Cardiac muscle cell (in vitro differentiated cells and primary cell): ENCODE data around the gene DTWD1.

- RAMPAGE, long total RNA = no peak
- RRBS = 4% methylated on average over 16 of the region's 41 CpGs
Measured at GRCh38 chr15:48645205-48645586, 313 bp downstream of the FBN1 start.

DNA sequence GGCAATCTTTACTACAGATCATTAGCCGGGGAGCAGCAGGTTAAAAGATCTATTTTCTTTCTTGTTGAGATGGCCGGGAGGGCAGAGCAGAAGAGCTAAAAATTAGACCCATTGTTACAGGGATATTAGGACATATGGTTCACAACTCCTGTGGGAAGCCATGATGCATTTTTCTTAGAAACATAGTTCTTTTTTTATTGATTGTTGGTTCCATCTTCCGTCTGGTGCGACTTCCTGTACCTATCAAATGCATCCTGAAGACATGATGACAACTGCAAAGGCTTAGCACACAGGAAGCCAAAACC is 337 bp upstream of the SHC4 start:
- RAMPAGE, long total RNA = no peak
- RRBS = no CpG with 5 or more reads among the region's 4 CpGs

- RAMPAGE, long total RNA = no peak
- RRBS = no CpG with 5 or more reads among the region's 1 CpG
Measured at GRCh38 chr15:49240654-49241614, 70.9 kb downstream of the GALK2 start.

- RAMPAGE, long total RNA = no peak
- RRBS = no CpG with 5 or more reads among the region's 2 CpGs
Measured at GRCh38 chr15:49288231-49288862, 118.3 kb downstream of the GALK2 start.

DNA sequence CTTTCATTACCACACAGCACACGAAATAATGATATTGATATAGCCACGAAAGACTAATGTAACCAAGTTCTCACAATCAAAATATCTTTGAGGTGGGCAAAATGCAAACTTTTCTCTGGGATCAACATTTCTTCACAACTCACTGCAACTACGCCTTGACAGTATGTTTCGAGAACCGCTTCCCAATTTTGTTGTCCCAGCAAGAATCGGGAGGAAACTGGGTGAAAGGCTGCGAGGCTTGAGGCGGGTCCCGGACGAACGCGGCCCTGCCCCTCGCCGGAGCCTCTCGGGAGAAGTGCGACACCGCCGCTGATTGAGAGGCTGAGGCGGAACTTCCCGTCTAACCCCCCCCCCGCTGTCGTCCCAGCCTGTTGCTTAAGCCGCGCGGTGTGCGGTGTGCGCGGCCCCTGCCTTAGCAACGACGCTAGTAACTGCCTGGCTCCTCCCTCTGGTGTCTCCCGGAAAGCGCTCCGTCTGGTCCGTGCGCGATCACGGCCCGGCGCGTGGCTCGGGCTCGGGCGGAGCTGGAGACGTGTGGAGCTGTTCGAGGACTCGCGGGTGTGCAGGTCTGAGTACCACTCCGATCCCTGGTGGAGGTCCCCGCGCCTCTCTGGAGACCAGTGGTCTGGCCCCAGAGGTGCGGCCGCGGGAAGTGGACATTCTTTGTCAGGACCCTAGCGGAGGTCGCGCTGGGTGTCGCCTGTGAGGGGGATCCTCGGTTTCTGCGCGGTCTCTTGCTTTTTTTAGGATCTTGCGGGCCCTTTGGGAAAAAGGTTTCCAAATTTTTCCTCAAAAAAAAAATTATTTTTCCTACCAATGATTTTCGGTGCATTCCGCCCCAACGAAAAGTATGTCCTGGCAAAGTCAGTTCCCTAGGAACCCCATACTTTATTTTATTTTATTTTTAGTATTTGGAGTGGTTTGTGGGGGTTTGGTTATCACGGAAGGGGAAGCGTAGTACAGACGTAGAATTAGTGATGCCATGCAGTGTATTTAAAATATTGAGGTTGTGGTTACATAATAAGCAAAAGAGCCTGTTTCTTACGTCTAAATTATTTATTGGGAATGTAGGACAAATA is at the start of gene DTWD1:
DTWD1 (plus strand) TSS at position 492 of the 1,079 bp plus-strand sequence.
- RAMPAGE, long total RNA = start-site peak on the plus strand centred at position 514 of the sequence, 47 bp wide, 958 and 846 reads in 2 replicates
- RRBS = 1% methylated on average over 8 of the region's 68 CpGs

DNA sequence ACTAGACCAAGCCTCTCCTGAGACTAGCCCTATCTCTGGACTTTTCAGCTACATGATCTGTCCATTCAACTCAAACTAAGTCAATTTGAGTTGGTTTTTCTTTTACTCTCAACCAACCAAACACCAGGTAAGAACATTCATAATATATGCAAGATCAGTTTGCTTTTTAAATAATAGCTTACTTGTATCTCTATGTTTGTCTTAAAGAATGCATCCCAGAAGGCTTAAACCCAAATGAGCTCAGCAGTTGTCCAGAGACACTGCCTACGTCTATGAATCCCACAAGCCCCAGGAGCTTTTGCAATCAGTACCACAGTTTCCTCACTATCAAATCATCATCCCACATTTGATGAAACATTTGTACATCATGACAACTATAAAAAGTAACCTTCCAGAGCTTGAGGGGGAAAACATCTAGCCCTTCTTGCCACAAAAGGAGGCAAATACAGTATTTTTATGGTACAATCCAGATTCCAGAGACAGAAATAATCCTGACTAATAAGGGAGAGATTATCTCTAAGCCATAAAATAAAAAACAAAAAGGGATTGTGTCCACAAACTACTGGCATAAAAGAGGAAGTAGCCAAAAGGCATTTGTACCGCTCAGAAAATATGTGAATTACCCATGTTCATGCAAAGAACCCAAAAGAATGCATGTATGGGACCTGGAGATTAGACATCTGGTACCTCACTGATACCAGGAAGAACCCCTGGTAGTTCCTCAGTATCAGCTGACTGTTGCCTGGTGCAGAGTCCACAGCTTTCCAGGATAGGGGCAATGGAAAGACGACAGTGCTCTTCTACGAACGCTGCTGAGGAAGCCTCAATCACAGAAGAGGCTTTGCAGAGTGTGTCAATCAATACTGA is 63.6 kb downstream of the ATP8B4 start:
- RAMPAGE, long total RNA = no peak
- RRBS = no CpG with 5 or more reads among the region's 5 CpGs

DNA sequence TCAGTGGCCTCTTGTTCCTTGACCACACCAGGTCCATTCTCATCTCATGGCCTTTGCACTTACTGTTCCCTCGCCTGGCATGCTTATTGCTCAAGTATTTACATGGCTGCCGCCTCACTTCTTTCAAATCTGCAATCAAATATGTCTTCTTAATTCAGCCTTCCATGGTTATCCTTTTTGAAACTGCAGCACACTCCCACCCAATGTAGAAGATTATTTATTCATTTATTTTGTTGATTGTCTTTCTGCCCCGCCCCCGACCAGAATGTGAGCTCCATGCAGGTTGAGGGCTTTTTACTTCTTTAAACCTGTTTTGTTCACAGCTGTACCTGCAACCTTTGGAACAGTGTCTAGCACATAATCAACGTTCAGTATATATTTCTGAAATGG is 30.6 kb downstream of the ATP8B4 start:
- RAMPAGE, long total RNA = no peak
- RRBS = no CpG with 5 or more reads among the region's 5 CpGs

DNA sequence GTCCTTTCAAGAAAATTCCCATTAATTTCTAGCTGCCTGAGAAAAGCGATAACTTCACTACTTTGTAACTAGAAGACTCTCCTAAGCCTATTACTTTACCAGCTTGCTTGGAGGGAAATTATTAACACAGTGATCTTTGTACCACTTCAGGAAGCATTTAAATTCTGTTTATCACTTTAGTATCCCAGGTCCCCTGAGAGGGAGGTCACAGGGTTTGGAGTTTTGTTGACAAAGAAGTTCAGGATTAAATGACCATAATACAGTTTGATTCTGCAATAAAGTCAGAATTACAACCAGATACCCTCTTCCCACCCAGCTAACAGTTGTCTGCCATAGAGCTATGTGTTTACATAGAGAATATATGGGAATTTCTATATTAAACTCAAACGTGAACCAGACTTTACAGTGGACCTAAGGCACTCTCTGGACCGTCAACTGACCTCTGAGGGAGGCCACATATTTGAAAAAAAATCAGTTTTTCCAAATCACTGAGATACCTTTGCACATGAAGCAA is 3.0 kb downstream of the SLC27A2 start:
- RAMPAGE, long total RNA = no peak
- RRBS = no CpG with 5 or more reads among the region's 3 CpGs

DNA sequence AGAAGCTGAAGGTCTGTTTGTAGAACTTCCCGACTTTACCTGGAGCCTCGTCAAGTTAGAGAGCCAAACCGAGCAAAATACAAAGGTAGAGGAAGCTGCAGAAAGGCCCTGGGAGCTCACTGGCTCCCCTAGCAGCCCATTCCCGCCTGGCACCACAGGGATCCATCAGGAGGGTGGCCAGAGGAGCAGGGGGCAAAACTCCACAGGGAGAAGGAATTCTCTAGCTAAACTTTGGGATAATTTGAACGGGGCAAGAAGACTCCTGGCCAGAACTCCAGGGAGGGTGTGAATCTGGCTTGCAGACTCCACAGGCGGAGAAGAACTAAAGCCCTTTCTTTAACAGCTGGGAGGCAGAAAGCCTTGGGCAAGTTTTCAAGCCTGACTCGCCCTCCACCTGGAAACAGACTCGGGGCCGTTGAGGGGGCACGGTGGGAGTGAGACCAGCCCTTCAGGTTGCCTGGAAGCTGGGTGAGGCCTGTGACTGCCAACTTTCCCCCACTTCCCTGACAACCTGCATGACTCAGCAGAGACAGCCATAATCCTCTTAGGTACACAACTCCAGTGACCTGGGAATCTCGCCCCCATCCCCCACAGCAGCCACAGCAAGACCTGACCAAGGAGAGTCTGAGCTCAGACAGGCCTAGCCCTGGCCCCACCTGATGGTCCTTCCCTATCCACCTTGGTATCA is 28.5 kb downstream of the SLC27A2 start:
- RAMPAGE, long total RNA = no peak
- RRBS = no CpG with 5 or more reads among the region's 11 CpGs

- RAMPAGE, long total RNA = no peak
- RRBS = no CpG with 5 or more reads among the region's 2 CpGs
Measured at GRCh38 chr15:50340143-50340991, 14.6 kb downstream of the GABPB1 start.

- RAMPAGE, long total RNA = no peak
- RRBS = no CpG with 5 or more reads among the region's 4 CpGs
Measured at GRCh38 chr15:50343899-50344538, 11.0 kb downstream of the GABPB1 start.

- RAMPAGE, long total RNA = no peak
- RRBS = no CpG with 5 or more reads among the region's 2 CpGs
Measured at GRCh38 chr15:50353281-50353603, 1.8 kb downstream of the GABPB1 start.

DNA sequence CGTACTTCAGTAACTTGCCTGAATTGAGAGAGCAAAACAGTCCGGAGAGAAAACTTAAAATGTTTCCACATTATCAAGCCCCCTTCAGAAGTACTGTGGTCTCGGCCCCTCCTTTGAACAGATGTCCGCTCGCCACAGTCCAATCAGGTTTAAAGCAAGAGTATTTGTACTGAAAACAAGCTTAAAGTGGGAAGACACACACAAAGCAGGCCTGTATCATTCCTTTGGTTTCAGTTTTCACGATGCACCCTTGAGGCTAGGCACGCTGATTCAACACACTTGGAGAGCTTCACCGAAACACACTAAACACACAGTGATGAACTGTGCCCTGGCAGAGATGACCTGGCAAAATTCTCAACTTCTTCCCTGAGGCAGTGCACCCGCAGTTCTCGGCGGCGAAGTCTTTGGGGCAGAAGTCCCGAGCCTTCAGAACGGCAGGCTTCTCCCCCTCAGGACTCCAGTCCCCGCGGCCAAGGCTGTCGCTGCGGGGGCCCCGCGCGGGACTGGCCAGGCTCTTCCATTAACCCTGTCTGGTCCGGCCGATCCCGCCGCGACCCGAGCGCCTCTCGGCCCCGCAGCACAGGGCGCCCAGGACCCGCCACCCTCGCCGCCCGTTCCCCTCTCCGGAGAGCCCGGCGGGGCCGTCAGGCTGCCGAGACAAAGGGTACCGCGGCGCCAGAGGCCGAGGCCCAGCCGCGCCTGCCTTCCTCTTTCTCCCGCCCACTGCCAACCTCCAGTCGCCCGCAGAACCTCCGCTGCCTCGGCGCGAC is 953 bp downstream of the GABPB1 start:
- RAMPAGE, long total RNA = no peak
- RRBS = 2% methylated on average over 13 of the region's 53 CpGs

GRCh38 chr15:50716809-50717599 is 30.4 kb upstream of the TRPM7 start:
- RAMPAGE, long total RNA = no peak
- RRBS = no CpG with 5 or more reads among the region's 6 CpGs

GRCh38 chr15:51016677-51017275 is 77.9 kb downstream of the TNFAIP8L3 start:
- RAMPAGE, long total RNA = no peak
- RRBS = no CpG with 5 or more reads among the region's 1 CpG

- RAMPAGE, long total RNA = no peak
- RRBS = no CpG with 5 or more reads among the region's 7 CpGs
Measured at GRCh38 chr15:51075130-51075882, 19.4 kb downstream of the TNFAIP8L3 start.

DNA sequence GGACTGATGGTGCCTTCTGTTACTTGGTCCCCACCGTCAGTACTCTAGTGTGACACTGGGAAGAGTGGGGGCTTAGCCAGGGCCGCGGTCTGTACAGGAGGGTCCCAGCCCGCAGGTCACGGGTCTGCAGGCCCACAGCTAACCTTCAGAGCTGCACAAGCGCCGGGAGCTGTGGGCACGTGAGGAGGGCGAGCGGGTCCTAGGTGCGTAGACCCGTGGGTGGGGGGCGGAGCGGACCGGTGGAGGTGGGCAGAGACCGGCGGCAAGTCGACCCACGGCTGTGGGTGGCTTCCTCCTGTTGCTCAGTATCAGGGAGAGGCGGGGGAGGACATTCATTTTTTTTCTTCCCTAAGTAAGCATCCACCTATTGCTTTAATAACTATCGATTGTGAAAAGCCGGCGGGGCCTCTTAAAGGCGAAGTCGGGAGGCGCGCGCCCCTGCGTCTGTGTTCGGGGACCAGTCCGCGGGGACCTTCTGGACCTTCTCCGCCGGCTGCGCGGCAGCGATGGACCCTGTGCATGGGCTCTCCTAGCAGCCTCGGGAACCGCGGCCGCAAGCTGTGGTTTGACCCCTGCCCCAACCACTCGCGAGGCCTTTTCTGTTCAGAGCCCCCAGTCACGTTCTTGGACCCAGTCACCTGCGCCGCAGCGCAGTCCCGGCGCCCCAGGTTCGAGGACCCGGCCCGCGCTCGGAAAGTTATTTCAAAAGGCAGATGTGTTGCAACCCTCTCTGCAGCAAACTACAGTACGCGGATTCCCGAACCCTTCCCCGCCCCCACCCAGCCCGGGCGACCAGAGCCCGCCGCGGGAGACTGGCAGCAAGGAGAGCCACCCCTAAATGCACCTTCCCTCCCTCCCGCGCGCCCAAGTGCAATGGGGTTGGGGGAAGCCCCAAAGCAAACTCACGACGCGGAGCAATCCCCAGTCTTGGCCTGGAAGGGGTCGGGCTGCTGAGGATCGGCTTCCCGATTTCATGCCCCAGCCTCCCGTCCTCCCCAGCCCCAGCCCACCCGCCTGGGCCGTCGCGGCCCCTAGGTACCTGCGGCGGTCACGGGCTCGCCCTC is 869 bp downstream of the TNFAIP8L3 start:
- RAMPAGE, long total RNA = no peak
- RRBS = 5% methylated on average over 26 of the region's 81 CpGs

- RAMPAGE, long total RNA = no peak
- RRBS = no CpG with 5 or more reads among the region's 4 CpGs
Measured at GRCh38 chr15:51160047-51160317, 65.3 kb upstream of the TNFAIP8L3 start.

GRCh38 chr15:51266420-51267429 is 71.7 kb downstream of the CYP19A1 start:
- RAMPAGE, long total RNA = no peak
- RRBS = no CpG with 5 or more reads among the region's 35 CpGs

DNA sequence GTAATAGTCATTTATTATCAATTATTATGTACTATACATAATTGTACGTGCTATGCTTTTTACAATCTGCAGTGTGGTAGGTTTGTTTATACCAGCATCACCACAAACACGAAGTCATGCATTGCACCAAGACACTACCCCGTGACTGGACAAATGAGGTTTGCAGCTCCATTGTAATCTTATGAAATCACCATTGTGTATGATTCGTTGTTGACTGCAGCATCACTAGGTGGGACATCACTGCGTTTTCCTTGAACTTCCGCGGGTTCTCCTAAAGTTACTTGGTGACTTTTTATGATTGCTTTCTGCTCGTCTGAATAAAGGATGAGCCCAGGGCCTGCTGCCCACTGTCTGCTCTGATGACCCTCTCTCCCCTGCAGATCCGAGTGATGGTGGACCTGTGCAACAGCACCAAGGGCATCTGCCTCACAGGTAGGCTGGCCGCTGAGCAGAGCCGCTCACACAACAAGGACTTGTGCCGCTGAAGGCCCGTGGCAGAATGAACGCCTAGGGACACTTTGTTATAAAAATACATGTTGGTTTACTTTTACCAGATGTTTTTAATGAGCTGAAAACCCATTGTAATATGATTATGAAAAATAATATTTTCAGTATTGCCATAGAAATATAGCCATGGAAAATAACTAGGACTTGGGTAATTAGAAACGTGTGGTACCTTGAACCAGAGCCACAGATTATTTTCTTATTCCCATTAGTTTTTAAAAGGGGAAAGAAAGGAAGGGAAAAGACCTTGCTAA is 35.8 kb downstream of the GLDN start:
- RAMPAGE, long total RNA = no peak
- RRBS = no CpG with 5 or more reads among the region's 15 CpGs